ENCODE measurements around the genes HRK, KSR2, RFC5 and WSB2.

GRCh38 chr12:116318023-116319227, 40.9 kb upstream of the MED13L start:
- PRO-cap, 10 experiments = peak in 3 of 10 experiments; most common plus-strand start chr12:116318430 (in 2); most common minus-strand start chr12:116318364 (in 2)

DNA sequence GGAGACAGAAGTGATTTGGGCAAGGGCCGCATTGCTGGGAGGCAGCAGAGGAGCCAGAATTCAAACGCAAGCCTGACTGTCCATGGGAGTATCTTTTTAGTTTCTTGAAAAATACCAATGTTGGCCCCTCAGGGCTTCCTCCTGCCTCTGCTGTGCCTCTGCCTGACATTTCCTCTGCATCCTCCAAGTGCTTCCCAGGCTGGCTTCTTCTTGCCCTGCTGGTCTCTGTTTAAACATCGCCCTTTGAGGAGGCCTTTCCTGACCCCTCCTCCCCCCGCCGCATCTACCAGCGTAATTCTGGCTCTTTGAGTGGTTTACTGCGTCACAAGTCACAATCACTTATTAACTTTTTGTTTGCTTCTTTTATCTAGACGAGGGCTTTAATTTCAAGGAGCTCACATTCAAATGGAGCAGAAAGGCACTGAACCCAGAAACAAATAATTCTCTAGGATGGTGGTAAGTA, 90.9 kb upstream of the MED13L start:
- PRO-cap, 10 experiments = peak in 3 of 10 experiments; most common plus-strand start position 370 of the sequence (in 3); most common minus-strand start position 217 of the sequence (in 2)

DNA sequence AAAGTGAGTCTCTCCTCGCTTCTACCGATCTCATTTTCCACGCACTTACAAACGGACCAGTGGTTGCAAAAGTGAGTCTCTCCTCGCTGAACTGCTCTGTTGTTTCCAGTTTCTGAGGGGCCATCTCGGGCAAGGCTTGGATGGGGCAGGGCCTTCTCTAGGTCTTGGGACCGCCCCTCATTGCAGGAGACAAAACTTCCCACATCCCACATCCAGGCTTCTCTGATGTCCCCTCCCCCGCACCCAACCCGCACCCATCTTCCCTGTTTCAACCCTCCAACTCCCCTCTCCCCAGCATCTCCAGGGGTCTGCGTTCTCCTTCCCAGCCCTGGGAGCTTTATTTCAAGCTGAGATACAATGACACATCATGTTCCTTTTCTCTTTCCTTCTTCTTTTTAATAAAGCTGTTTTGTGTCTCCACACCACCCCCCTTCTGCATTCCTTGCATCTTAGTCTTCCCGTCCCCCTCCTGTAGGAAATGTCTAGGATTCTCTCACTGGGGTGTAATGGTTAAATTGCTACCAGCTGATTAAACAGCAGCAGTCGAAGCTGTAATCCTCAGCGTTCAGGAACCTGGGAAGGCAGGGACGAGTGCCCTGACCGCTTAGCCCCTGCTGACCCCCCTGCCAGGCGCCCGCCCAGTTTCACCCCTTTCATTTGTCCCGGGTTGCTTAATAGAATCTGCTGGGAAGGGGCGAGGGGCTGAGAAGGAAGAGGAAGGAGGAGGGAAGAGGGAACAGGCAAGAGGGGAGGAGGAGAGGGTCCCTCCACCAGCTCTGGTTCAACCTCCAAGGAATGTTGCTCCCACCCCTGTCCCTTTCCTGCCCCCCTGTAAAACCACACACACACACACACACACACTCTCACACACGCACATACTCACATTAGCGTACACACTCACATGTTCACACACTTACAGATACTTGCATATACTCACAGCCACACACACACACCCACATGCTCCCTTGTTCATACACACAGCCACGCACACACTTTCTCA, 104.4 kb upstream of the MED13L start:
- PRO-cap, 10 experiments = peak in 1 of 10 experiments; most common plus-strand start position 561 of the sequence (in 1); most common minus-strand start position 397 of the sequence (in 1)

- PRO-cap, 10 experiments = no peak in any of the 10 experiments
Measured at GRCh38 chr12:116384966-116385235, 107.4 kb upstream of the MED13L start.

GRCh38 chr12:116434684-116435206, 124.4 kb upstream of the MAP1LC3B2 start:
- PRO-cap, 10 experiments = peak in 1 of 10 experiments; most common plus-strand start chr12:116434949 (in 1)

DNA sequence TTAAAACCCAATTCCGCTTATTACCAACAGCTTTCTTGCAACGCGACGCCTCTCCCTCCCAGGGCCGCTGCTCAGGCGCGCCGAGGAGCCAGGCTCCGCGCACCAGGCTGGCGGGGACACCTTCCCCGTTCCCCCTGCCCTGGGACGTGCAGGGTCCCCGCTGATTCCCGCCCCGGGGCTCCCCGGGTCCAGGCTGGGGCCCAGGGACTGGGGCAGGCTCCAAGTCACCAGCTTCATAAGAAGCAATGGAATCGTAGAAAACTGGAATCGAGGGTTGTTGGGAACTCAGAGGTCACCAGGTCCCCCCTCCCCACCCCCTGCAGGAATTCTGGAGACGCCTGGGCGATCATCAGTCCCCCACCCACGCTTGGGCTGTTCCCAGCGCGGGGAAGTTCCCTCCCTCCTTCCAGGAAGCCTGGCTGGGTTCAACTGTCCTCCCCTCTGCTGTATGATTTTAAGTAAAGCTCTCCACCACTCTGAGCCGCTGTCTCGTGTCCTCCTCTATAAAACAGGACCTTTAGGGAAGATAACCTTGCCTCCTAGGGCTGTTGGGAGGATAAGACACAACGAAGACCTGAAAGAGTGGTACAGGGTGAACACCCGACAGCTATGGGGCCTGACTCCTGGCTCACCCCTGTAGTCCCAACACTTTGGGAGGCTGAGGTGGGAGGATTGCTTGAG, 50.4 kb upstream of the MAP1LC3B2 start:
- PRO-cap, 10 experiments = no peak in any of the 10 experiments

GRCh38 chr12:116687770-116688325, 50.0 kb downstream of the SPRING1 start:
- PRO-cap, 10 experiments = no peak in any of the 10 experiments

DNA sequence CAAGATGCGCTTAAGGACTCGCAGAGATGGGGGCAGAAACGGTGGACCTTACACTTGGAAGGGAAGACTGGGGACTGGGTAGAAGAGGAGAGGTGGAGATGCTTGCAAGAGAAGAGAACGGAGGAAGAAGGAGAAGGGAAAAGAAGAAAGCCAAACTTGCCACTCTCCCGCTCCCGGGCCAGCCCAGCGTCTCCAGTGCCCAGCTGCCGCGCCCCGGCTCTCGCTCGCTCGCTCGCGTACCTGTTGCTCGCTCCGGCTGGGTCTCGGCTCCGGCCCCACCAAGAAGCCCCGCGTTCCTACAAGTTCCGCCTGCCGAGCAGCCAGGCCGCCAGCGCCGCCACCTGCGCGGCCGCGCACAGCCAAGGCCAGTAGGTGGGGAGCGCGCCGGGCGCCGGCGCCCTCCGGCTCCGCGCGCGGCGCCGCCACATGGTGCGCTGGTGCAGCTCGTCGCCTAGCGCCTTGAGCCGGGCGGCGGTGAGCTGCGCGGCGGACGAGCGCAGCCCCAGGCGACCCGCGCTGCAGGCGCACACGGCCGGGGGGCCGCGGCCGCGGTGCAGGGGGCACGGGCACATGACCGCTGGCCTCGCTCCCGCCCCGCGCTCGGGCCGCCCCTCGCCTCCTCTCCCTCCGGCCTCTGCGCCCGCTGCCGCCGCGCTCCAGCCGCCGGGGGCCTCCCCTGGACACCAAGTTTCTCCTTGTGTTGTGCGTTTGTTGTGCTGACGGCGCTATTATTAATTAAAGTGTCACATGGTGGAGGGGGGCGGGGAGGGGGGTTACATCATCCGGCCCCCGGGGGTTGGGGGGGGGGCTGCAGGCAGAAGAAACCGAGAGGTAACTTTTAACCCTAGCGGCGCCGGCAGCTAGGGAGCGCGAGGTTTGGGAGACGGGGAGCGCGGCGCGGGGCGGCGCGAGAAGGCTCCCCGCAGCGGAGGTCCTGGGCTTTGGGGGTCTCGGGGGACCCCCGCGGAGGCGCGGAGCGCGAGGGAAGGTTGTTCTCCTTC, at the start of gene HRK:
HRK (minus strand) TSS at position 706 of the 1,001 bp plus-strand sequence.
- PRO-cap, 10 experiments = peak in 5 of 10 experiments; most common plus-strand start position 863 of the sequence (in 2); most common minus-strand start position 702 of the sequence (in 4)

DNA sequence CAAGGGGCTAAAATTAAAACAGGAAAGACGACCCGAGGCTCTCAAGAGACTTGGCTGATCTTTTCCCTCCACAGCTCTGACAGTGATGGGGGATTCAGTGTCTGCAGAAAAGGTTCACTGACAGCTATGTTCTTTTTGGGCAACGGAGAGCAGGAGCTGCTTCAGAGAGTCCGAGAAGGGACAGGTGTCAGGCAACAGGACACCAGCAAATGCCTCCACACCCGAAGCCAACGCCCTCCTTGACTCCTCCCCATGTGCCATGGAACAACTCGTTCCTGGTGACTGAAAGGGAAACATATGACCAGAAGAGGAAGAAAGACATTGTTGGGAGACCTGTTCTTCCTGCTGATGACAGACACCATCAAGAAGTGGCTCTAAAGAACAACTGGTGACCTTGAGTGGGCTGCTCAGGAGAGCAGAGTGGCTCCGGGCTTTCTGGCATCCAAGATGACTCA, 172.2 kb upstream of the NOS1 start:
- PRO-cap, 10 experiments = no peak in any of the 10 experiments

DNA sequence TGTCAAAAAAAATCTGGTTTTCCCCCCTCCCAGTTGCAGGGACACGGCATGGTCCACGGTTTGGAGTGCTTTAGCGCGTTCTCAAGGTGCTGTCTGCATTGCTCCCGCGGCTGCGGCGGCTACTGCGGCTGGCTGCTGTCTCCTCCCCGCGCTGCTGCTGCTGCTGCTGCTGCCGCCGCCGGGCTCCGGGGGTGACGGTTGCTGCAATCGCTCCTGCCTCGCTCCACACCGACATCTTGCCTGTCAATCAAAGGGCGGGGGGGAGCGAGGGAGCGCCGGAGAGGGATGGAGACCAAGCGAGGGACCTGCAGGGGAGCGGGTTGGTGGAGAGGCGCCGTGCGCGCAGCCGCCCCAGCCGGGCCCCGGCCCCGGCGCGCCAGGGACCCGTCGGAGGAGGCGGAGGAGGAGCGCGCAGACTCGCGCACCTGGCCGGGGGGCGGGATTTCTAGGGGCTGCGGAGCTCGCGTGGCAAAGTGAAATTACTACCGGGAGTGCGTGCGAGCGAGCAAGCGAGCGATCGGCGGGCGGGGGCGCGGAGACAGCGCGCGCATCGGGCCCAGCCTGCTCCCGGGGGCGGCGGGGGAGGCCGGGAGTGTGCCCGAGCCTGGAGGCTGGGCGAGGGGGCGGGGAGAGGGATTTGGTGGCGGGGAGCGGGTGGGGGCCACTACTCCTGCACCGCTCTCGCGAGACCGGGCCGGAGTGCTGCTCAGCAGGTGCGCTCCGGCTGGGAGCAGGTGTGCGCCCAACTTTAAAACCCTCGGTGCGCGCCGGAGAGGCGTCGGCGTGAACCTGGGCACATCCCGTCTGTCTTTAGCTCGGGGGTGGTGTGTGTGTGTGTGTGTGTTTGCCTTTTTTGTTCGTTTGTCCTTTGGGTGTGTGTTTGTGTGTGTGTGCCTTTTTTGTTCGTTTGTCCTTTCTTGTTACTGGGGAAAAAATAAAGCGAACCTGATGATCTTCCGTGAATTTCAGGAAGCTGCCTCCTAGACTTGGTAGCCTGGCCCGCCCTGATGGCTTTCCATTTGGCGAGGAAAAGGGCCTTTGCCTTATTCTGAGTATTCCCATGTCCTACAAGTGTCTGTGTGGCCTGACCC, at the start of gene KSR2:
KSR2 (minus strand) TSS at position 249 of the 1,091 bp plus-strand sequence.
- PRO-cap, 10 experiments = peak in 10 of 10 experiments; most common plus-strand start position 482 of the sequence (in 8); most common minus-strand start position 375 of the sequence (in 4)

- PRO-cap, 10 experiments = no peak in any of the 10 experiments
Measured at GRCh38 chr12:118015960-118016420, 513 bp upstream of the RFC5 start.

- PRO-cap, 10 experiments = peak in 10 of 10 experiments; most common plus-strand start chr12:118016765 (in 6); most common minus-strand start chr12:118016543 (in 8)
Measured at GRCh38 chr12:118016421-118017258, at the start of gene RFC5. TSS of gene RFC5 (plus strand) at chr12:118016703.

- PRO-cap, 10 experiments = peak in 1 of 10 experiments; most common minus-strand start chr12:118025164 (in 1)
Measured at GRCh38 chr12:118024997-118025511, 8.6 kb downstream of the RFC5 start.

- PRO-cap, 10 experiments = peak in 10 of 10 experiments; most common plus-strand start chr12:118061285 (in 10); most common minus-strand start chr12:118060848 (in 6)
Measured at GRCh38 chr12:118060681-118061734, at the start of gene WSB2. TSS of gene WSB2 (minus strand) at chr12:118061179.

GRCh38 chr12:118061735-118062906, 1.1 kb upstream of the WSB2 start:
- PRO-cap, 10 experiments = peak in 10 of 10 experiments; most common plus-strand start chr12:118062504 (in 5); most common minus-strand start chr12:118062696 (in 10)

DNA sequence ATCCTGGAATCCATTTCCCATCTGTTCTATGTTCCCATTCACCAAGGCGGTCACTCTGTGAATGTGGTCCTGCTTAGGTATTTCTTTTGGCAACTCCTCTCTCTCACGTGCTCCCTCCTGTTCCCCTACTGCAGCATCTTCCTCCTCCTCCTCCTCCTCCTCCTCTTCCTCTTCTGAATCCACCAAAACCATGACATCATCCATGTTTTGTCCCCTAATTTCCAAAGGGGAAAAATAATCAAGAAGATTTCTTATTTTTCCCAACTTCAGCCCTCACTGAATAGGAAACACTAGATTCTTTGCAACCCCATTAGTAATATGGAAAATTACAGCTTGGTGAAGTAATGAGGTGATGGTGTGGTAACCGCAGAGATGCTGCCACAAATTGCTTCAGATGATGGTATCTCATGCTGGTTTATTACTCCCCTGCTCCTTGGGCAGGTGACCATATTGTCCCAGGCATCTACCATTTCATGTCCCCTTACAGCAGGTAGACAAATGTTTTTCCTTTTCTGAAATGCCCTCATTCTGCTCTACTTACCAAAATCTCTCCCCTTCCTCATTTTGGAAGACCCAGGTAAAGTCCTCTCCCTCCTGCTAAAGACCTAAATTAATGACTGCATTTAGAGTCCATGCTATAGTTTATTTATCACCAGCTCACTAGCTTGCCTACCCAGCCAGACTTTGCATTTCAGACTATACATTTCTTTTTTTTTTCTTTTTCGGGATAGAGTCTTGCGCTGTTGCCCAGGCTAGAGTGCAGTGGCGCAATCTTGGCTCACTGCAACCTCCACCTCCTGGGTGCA, 7.6 kb upstream of the WSB2 start:
- PRO-cap, 10 experiments = no peak in any of the 10 experiments

DNA sequence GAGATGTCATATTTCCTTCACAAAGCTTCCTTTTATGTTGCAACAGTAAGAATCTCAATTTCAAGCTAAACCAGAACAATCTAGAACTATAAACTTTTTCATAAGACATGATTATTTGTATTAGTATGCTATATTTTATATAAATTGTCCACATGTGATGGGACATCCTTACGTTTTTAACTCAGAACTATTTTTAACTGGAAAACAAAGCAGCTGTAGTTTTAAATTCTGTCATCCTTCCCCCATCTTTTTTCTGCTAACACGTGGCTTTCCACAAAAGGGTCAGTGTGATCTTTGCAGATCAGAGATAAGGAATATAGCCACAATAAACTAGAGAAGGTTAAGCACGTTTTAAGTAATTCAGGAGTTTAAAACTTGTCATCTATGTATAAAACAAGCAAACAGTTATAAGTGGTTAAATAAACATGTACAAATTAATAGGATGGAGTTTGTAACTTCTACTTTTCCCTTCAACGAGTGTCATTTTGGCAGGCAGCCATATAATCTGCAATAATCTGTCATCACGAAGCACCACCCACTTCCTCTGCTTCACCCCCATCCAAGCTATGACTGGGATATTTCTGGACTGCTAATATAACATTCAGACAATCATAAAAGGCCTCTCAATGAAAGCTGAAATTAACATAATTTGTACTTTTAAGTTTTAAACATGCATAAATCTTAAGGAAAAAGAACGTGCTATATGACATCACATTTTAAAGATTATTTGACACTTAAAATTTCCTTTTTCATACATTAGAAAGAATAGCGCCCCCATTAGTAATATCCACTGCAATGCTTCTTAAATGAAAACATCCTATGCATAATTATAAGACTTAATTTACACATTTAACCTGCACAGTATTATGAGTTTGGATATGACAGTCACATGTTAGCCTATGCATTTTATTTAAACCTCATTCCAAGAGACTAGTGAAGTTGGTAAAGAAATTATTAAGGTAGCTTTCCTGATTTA, 15.3 kb downstream of the TAOK3 start:
- PRO-cap, 10 experiments = peak in 2 of 10 experiments; most common plus-strand start position 595 of the sequence (in 1)

GRCh38 chr12:119368820-119369521, 34.4 kb downstream of the CCDC60 start:
- PRO-cap, 10 experiments = no peak in any of the 10 experiments

DNA sequence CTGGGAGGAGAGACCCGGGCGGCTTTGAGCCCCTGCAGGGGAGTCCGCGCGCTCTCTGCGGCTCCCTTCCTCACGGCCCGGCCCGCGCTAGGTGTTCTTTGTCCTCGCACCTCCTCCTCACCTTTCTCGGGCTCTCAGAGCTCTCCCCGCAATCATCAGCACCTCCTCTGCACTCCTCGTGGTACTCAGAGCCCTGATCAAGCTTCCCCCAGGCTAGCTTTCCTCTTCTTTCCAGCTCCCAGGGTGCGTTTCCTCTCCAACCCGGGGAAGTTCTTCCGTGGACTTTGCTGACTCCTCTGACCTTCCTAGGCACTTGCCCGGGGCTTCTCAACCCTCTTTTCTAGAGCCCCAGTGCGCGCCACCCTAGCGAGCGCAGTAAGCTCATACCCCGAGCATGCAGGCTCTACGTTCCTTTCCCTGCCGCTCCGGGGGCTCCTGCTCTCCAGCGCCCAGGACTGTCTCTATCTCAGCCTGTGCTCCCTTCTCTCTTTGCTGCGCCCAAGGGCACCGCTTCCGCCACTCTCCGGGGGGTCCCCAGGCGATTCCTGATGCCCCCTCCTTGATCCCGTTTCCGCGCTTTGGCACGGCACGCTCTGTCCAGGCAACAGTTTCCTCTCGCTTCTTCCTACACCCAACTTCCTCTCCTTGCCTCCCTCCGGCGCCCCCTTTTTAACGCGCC, 626 bp downstream of the TMEM233 start:
- PRO-cap, 10 experiments = no peak in any of the 10 experiments

DNA sequence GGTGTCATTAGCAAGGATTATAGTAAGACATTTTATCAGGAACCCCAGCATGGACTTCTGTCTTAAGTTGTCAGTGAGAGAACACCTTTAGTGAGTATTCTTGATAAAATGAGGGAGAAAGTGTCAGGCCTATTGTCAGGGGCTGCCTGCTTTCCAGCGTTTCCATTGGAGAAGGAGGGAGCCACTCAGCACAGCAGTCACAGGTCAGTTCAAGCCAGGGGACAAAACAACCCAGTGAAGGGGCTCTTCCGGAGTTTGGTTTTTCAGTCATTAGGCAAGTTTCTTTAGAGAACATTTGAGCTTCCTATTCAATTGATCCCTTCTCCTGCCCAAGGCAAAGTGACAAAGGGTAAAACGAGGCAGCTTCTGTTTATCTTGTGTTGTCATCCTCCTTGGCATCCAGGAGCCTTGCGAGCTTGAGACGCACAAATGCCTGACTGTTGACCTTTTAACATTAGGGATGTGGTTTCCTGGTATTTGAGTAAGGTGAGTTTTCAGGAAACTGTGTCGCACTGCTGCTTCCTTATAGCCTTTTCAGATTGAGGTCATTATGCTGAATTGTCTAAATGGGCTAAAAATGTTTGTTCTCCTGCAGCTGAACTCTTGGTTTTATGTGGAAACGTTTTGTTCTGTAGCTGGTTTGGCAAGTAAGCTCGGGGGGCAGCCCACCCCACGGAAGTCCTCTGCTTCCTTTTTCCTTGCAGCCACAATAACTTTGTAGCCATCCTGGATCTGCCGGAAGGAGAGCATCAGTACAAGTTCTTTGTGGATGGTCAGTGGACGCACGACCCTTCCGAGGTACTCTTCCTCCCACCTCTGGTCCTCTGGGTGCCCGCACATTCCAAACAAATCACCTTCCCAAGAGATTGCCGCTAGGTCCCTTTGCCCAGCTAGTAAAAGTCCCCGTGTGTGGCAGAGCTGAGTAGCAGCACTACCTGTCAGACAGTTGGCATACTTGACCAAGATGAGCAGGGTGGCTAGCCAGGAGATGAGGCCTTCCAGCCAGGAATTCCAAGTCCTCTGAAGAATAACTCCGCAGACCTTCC, 5.7 kb downstream of the PRKAB1 start:
- PRO-cap, 10 experiments = peak in 4 of 10 experiments; most common plus-strand start position 752 of the sequence (in 4); most common minus-strand start position 450 of the sequence (in 3)

All from Metastatic Breast Carcinoma in the Brain (tissue), 10 donors.